ENCODE data around the gene LEPR.

GRCh38 chr1:63638564-63638924 lies 45.3 kb downstream of the PGM1 start:
- RRBS: no CpG with 5 or more reads among the region's 9 CpGs

DNA sequence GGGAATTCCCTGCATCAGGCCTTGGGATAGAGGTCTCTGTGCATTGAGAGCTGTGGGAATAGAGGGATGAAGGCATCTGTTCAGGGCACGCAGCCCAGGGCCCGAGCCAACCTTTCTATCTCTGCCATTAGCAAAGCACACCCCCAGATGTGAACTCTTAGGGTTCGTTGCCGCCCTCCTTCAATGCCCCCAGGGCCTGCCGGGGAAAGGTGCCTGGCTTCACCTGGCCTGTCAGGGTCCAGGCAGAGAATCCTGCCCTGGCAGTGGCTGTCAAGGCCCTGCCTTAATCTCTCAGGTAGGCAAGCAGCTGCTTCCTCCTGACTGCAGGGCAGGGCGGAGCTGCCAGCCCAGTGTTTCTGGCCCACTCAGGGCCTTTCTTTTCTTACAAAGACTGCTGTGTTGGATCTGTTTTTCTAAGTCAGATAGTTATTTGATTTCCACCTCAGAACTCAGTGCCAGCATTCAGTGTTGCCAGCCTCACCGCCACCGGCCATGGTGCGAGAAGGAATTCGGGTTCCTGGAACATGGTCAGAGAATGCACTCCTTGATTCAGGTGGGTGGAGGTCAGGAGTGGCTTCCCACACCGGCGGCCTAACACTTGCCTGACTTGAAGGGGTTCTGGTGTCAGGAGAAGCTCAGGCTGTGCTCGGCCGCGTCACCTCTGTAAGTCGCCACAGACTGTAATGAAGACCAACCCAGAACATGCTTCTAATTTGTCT lies 76.2 kb downstream of the PGM1 start:
- RRBS: 100% methylated on average over 4 of the region's 16 CpGs

DNA sequence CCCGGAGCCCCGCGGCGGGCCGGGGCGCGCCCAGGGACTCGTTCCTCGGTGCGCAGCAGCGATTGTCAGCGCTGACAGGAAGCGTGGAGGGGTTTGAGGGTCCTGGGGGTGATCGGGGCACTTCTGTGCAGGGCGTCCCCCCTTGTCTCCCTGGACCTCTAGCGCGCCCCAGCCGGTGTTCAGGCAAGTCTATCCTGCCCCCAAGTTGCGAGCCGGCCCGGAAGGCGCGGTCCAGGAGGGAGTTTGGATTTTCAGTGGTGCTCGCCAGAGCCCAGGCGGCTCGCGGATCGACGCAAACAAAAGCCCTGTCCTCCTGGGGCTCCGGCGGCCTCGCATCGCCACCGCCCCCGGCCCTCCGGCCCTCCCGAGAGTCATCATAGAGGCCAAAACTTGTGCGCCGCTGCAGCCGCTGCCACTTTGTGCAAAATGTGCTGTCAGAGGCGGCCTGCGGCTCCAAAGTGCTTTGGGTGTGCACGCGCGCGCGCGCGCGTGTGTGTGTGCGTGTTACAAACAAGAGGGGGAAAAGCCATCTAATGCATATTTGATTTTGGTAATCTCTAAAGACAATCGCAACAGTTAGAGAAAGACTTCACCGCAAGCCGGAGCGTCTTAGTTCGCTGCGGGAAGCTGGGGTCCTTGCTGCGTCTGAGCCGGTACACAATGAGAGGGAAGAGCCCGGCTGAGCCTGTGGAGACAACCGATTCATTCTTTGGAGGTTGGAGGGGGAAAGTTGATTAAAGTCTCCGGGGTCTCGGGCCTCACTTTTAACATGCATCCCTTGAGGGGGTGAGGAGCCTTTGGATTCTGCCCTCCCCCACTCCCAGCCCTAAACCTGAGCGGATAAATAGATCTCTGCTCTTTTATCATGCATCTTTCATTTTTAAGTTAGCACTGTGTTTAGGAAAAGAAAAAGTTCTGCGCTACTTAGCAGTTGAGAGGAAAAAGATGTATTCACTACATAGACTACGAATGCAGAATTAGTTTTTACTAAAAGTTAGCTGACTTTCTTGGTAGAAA lies 1.2 kb downstream of the ROR1 start:
- RRBS: 4% methylated on average over 14 of the region's 66 CpGs

- RRBS: no CpG with 5 or more reads among the region's 6 CpGs
Observed at GRCh38 chr1:63810360-63811079, 36.7 kb downstream of the ROR1 start.

- RRBS: no CpG with 5 or more reads among the region's 1 CpG
Observed at GRCh38 chr1:63820098-63820867, 46.5 kb downstream of the ROR1 start.

GRCh38 chr1:63922729-63923306 lies 149.0 kb downstream of the ROR1 start:
- RRBS: no CpG with 5 or more reads among the region's 6 CpGs

DNA sequence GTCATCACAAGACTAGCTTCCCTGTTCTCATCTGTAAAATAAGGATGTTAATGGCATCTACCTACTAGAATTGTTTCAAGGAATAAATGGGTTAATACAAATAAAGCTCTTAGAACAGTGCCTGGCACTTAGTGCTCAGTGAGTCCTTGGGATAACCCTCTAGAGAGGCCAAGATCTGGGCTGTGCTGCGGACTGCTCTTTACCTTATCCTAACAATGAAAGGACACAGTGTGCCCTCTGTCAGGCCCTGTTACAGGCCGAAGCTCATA lies 154.8 kb downstream of the ROR1 start:
- RRBS: no CpG with 5 or more reads among the region's 2 CpGs

GRCh38 chr1:64107648-64107957 lies 95.8 kb upstream of the UBE2U start:
- RRBS: no CpG with 5 or more reads among the region's 2 CpGs

- RRBS: no CpG with 5 or more reads among the region's 2 CpGs
Observed at GRCh38 chr1:64512410-64512817, 42.5 kb downstream of the CACHD1 start.

GRCh38 chr1:64746322-64746677 lies 1.4 kb downstream of the RAVER2 start:
- RRBS: no CpG with 5 or more reads among the region's 4 CpGs

DNA sequence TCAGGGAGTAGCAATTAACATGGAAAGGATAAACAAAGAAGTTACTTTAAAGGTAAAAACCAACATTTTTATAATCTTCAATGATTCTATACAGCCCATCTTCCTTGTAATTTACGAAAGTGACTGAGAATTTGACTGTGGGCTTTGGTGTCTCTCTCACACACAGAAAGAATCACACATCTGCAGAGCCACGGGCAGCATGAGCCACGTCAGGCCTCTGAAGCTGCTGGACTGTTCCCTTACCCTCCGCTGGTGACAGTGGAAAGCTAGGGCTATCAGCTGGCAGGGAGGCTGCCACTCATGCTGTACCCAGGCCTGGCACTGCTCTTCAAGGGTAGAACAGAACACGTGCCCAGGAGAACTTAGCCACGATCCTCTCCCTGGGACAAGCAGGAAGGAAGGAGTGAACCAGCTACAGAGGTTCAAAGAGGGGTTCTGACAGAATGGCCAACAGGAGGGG lies 90.8 kb downstream of the JAK1 start:
- RRBS: no CpG with 5 or more reads among the region's 6 CpGs

DNA sequence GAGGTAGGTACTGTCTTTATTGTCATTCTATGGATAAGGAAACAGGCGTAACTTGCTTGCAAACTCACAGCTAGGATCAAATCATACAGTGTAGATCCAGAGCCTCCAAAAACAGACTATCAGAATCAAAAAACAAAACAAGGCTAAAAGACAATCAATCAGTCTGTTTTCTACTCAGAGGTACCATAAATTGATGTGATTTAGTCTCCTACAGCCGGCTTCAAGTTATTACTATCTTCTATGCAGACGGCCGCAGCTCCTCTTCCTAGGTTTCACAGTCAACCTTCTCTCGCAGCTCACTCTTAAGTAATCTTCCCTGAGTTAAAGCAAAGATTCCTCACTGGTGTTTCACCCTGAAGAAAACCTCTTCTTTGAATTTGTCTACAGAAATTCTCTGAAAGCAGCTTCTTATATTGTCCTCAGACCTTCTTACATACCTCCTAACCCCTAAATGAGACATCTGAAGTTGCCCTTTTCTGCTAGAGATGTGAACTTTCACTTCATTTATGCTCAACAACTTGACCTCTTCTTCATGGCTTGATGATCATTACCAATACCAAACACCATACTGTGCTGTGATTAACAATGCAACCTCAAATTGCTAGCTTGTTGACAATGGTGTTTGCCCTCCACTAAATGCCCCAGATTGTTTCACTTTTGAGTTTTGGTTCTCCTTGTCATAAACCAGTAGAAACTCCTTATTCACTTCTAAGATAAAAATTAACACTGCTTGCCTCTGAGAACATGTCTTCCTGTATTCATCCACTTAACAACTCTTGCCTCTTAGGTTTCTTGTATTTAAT lies 5.8 kb downstream of the JAK1 start:
- RRBS: no CpG with 5 or more reads among the region's 5 CpGs

GRCh38 chr1:65148369-65148508 lies 236 bp downstream of the AK4 start:
- RRBS: 0% methylated on average over 4 of the region's 14 CpGs

DNA sequence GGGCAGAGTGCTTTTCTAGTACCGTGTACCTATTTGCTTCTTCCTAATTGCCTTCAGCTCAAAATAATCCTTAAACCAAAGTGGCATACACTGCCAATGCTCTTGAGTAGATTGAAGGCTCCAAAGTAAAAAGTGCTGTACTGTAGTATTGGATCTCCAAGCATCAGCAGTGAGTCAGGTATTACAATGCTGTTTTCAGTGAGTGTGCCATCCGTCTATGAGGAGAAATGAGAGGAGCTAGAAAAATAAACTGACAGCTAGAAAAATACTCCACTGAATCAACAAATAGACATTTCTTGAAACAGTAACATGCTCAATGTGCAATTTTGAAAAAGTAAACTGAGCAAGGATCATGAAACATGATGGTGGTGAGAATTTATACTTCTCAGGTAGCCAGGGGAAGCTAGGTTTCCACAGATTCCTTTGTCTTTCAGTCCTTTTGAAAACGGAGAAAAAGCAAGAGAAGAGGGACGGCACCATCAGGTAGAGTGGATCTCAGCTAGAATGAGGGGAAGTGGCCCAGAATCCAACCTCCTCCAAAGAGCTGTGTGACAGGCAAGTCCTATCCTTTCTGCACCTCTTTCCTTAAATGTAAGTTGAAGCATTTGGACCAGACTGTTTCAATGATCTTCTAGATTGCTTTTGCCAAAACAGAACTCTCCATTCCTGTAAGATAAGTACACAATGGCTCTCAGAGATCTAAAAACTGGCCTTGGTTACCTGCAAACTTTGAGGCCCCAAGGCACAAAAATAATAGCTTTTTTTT lies 1.5 kb upstream of the LEPR start:
- RRBS: no CpG with 5 or more reads among the region's 4 CpGs

GRCh38 chr1:65419570-65420320 lies 723 bp upstream of the LEPR start:
- RRBS: no CpG with 5 or more reads among the region's 30 CpGs

GRCh38 chr1:65420399-65421296 lies at the start of gene LEPR:
LEPR (plus strand) TSS chr1:65420668.
- RRBS: 1% methylated on average over 32 of the region's 77 CpGs

GRCh38 chr1:65527043-65527525 lies 106.6 kb downstream of the LEPR start:
- RRBS: no CpG with 5 or more reads among the region's 4 CpGs

DNA sequence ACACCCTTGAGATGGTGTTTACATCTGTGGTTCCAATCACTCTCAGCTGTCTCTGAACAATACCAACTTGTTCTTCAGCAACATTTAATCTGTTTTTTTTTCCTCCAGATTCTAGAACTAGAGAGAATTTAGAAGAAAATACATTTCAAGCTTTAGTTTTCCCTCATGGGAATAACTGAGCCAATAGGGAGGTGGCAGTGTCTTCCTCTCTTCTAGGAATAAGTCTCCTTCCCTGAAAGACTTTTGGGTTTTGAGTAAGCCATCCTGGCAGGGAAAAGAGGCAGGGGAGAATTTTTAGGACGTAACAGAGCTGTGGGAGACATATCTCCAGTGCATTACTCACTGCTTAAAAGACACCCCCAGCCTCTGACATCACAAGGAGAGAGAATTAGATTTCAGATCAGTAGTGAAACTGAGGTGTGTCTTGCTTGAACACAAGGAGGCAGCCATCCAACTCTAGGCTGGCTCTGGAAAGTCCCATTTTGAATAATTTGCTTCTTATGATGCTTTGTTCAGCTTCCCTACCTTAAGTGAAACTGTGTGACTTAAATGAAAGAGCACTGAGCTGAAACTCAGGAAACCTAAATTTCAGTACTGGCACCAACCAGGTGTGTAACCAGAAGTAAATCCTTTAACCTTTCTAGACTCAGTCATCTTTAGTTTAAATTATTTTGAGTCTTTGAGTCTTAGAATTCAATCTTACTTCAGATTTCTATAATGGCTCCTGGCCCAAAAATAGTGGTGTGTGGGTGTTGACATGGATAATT lies 251.7 kb upstream of the SGIP1 start:
- RRBS: no CpG with 5 or more reads among the region's 1 CpG

- RRBS: no CpG with 5 or more reads among the region's 15 CpGs
Observed at GRCh38 chr1:66991683-66992977, 61.8 kb downstream of the SLC35D1 start.

GRCh38 chr1:67052971-67053278 lies 1.0 kb downstream of the SLC35D1 start:
- RRBS: no CpG with 5 or more reads among the region's 12 CpGs